Umbilical cord (tissue), 2 donors: ENCODE measurements around a stretch of chr3.

DNA sequence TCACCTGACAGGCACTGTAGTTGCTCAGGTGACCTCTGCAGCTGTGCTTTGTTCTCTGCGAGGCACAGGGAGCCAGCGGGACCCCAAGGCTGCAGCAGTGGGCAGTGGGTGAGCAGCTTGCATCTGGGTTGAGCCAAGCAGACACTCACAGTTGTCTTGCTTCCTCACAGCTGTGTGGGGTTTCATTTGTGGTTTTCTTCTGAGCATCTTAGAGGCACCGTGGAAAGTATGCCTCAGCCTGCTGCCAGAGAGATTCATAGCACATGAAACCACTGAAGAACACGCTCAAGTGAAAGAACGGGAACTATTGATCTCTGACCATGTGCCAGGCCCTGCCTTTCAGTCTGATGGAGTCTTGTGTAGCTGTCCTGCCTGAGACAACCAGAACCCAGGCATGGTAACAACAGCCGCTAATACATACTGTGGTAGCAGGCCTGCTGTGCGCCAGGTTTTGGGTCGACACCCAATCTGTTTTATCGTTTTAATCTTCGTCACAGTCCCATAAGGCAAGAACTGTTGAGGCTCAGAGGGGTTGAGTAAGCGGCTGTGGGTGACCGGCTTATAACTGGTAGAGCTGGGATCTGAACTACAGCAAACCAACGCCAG, 33.4 kb downstream of the GRK7 start:
- RAMPAGE, long total RNA, result no peak

DNA sequence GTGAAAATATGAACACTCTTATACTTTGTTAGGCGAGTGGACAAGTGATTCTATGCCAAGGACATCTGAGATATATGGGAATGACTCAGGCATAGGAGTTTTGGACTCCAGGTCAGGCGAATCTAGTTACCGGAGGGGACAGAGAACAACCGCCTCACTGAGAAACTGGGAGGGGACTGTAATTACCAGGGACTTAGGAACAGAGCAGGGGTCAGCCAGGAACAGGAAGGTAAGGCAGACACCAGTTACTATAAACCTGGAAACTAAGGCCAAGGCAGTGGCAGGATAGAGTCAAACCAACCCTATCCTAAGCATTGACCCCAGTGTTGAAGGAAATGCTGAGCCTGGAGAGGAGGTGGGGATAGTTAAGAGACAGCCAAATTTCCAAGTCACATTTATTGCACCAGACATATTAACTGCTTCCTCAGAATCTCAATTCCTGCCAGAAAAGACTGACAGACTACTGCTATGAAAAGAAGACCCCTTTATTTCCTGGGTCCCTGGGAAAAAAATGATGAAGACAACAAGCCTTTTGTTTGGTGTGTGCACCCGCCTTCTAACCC, 16.6 kb upstream of the ATP1B3 start:
- RAMPAGE, long total RNA, result no peak

- RAMPAGE, long total RNA, result no peak
Observed at GRCh38 chr3:142032037-142032765, 117.1 kb downstream of the TFDP2 start.

- RAMPAGE, long total RNA, result no peak
Observed at GRCh38 chr3:142602663-142603329, 6.6 kb downstream of the PLS1 start.

- RAMPAGE, long total RNA, result no peak
Observed at GRCh38 chr3:142962617-142963053, 839 bp downstream of the PAQR9 start.

GRCh38 chr3:142963054-142963543, 375 bp downstream of the PAQR9 start:
- RAMPAGE, long total RNA, result no peak

DNA sequence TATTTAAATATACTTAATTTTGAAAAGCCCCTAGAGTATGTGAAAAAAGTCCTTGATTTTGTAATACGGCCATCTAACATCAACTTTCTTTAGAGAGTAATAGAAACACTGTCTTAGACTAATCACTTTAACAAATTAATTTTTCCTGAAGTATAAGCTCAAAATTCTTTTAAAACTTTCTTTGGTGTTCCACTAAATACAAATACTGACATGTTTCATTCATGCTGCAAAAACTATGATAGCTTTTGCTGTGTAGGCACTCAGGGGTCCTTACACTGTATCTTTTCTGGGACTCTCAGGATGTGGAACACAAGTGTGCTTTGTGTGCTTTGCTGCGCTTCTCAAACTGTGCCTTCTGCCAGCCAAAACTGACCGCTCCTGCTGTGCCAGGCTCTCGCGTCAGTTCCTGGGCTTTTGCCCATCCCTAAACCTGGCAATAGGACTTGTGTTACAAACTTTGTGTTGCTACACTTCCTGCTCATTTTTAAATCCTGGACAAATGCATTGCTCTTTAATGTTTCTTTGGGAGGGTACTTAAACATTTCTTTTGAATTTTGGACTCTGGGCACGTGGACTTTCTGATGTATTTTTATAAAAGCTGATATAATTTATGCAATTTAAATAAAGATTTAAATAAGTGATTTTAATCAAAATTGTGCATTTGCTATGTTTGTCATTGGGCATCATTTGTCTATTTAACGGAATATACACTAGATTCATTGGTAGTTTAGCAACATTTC, 60.3 kb downstream of the DIPK2A start:
- RAMPAGE, long total RNA, result no peak

DNA sequence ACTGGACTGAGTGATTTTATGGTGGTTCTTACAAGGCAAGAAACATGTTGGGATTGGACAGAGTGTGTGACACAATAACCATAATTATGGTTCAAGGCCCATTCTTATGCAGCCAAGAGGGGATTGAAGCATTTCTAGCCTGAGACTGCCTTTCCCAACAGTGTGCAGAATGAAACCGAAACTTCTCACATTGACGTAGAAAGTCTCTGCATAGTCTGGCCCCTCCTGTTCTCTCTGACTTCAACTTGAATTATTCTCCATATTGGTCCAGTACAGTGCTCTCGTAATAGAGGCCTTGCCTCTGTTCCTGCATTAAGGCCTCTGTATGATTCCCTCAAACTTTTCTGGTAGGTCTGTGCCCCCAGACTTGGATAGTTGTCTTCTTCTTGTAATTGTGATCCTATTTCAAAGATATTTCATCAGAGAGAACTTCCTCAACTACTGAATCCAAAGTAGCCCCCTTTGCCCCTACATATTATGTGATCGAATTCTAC, 138.4 kb downstream of the DIPK2A start:
- RAMPAGE, long total RNA, result no peak

- RAMPAGE, long total RNA, result no peak
Observed at GRCh38 chr3:146221835-146223249, 28.6 kb downstream of the PLSCR4 start.

DNA sequence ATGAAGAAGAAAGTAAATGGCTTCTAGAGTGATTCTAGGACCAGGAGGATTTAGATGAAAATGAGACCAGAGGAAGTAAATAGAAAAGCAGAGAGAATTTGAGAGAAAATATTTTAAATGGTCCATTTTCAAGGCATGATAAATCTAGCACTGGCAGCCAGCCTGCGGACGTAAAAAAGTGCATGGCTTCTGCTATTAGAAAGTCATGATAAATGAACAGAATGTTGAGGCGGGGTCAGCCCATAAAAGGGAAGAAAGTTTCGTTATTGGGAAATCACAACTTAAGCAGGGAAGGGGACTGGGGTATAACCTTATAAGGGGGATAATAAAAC, 88.3 kb upstream of the PLSCR4 start:
- RAMPAGE, long total RNA, result no peak

DNA sequence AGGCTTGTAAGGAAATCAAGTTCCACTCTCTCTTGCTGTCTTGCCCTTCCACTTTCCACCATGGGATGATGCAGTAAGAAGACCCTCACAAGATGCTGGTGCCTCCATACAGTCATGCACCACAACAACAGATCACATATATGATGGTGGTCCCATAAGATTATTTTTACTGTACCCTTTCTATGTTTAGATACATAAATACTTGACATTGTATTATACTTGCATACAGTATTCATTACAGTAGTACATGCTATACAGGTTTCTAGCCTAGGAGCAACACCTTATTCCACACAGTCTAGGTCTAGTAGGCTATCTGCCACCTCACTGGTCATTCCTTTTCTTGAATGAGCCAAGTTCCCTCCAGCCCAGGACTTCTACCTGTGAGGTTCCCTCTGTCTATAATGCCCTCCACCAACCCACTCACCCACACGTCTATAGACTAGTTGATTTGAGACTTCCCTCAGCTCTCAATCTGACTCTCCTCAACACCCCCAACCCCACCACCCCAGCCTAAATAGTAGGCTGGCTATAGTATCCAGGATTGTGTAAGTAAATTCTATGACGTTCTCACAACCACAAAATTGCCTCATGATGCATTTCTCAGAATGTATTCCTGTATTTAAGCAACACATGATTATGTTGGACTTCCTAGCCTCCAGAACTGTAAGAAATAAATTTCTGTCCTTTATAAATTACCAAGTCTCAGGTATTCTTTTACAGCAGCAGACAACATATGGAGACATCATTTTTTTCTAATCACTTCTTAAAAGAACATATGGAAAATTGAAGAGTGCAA, 2.3 kb downstream of the PLSCR1 start:
- RAMPAGE, long total RNA, result no peak

DNA sequence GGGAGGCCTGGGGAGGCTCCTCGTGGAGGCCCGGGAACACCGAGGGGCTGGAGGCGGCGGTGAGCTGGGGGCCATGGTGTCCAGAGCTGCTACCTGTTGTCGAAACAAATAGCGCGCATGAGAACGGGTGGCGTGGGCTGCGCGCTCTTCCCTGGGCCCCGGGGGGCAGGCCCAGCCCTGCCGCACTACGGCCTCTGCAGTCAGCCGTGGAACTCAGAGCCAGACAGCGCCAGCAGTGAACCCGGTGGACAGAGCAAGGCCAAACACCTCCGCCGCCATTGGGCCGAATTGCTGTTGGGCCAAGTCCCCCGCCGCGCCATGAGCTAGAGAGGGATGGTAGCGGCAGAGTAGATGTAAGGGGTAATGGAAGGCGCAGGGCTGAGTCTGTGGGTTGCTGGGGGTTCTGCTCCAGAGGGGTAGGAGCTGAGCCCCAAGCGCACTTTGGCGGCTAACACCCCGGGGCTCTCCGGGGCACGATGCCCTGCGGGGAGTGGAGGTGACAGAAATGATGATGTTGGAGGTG, 9.9 kb downstream of the ZIC4 start:
- RAMPAGE, long total RNA, result no peak

DNA sequence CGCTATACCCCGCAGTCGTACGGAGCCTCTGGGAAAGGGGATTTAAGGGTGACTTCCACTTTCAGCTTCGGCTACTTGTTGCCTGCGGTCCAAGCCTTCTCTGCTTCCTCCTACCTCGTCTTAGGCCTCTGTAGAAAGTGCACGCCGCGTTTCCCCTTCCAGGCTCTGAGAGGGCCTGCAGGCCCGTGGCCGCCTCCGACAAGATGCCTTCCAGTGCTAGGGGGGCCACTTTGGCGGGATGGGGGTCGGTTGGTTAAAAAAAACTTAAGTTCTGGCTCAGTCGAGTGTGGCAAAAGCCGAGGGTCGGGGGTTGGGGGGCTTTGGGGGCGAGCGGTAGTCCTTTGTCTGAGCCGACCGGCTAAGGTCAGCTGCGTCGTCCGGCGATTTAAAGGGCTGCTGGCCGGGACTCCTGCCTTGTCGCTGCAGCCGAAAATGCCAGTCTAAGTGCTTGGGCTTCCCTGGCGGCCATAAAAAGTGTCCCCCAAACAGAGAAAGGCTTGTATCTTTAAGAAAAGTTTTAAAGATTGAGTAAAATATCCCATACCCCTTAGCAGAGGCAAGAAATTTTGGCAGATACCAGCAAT, 8.0 kb downstream of the ZIC4 start:
- RAMPAGE, long total RNA, result no peak

GRCh38 chr3:147410559-147411375, 1.6 kb downstream of the ZIC1 start:
- RAMPAGE, long total RNA, result no peak

DNA sequence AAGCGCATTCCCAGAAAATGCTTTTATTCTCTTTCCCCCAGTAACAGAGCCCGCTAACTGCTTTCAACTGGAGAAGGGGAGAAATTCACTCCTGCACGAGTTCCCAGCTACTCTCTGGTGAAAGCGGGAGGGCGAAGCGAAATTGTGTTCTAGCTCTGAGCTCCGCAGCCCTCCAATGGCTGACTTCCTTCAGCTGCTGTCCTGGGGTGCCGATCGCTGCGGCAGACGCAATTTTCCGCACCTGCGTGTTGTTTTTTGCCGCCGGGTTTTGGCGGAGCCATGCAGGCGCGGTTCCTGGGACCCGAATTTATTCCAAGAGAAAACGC, 14.0 kb downstream of the ZIC1 start:
- RAMPAGE, long total RNA, result no peak

DNA sequence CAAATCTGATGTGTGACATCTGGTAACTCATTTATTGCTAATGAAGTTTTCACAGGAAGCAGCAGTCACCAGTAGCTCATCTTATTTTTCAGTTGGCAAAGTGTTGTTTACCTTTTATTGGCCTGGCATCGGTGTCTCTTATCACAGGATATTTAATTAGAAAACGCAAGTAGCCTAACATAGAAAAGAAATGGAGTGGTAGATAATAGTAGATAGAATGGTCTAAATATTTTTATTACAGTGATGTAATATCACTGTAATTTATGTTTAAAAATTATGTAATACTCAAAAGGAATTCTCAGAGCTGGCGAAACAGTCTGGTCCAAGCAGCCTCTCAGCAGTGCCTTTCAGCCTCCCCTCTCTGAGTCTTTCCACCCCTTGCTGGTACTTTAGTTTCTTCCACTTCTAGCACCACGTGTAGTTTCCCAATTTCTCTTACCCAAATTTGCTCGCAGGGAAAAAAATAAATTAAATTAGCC, 31.9 kb downstream of the AGTR1 start:
- RAMPAGE, long total RNA, result no peak

DNA sequence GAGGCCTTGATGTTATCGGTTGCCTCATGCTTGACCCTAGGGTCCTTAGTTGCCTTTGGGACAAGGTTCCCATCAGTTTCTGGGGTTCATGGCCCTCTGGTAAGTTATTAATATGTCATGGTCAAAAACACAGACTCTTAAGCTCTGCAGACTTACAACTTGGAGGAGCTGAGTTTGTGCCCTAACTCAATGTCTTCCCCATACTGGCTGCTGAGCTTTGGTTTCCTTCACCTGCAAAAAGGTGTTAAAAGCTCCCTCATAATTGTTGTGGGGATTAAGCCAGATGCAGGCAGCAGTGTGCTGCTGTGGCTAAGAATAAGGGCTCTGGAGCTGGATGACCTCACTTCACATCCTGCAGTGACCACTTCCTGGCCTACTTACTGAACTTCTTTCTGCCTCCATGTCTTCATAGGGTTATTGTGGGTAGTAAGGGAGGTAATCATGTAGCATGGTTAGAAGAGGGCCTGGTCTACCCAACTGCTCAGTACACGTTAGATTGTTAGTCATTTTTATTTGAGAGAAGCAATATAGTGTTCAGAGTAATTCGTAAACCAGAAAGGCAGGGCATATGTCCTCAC, 18.3 kb downstream of the GYG1 start:
- RAMPAGE, long total RNA, result no peak

GRCh38 chr3:149186472-149186941, 35.1 kb downstream of the CP start:
- RAMPAGE, long total RNA, result no peak

DNA sequence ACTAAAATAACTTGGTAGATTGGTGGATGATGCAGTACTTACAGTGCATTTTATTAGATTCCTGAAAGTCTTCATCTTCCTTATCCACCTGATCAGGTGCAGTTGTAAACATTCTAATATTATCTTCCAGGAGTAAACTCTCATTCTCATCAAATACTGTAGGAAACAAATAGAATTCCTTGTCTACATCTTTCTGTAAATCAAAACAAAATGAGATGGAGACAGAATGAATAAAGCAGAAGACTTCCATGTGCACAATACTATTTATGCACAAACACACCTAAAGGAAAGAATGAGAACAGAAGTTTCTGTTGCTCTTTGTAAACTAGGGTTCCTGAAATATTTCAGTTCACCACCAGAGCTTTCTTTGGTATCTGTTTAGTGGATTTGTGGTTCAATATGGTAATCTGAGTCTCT, 33.6 kb downstream of the CP start:
- RAMPAGE, long total RNA, result no peak

GRCh38 chr3:149197542-149198106, 24.0 kb downstream of the CP start:
- RAMPAGE, long total RNA, result no peak